Airway epithelial cell (primary cell): ENCODE data around the gene ANKIB1.

- RAMPAGE, long total RNA: no peak
These were observed 35.0 kb upstream of the STEAP1 start for GRCh38 chr7:90119098-90119903.

- RAMPAGE, long total RNA: no peak
These were observed 2.0 kb upstream of the CFAP69 start for GRCh38 chr7:90242913-90243413.

- RAMPAGE, long total RNA: no peak
These were observed 21.7 kb downstream of the CFAP69 start for GRCh38 chr7:90266416-90267308.

DNA sequence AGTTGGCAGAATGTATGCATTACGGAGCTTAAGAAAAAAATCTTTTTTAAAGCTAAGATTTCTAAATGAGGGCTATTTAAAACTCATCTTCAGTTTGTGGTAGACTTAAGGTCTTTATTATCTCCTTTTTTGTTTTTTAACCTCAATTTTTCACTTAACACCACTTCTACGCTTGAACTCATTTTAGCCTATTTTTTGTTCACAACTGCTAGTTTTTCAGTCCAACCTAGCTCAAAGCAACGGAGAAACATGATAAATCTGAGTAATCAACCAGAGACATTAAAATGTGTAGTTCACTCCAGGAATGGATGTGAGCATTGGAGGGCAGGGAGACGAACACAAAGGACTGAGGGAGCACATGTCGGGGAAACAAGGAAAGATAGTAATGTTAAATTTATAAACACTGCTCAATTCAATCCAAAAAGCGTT, 1.2 kb upstream of the AKAP9 start:
- RAMPAGE, long total RNA: no peak

DNA sequence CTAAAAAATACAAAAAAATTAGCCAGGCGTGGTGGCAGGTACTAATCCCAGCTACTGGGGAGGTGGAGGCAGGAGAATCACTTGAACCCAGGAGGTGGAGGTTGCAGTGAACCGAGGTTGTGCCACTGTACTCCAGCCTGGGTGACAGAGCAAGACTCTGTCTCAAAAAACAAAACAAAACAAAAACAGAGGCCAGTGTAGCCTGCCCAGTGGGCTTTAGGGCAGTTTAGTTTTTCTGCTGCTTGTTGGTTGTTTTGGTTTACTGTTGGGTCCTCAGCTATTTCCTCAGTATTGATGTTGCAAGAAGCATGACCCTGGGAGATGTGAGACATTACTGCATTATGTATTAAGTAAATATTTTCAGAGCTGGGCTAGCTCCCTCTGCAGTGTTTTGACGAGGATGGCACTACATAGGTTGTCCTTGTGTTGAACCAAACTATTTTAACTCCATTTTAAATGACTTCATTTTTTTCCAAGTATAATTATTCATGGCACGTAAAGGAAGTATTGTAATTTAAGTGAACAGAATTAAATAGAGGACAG, 4.8 kb downstream of the AKAP9 start:
- RAMPAGE, long total RNA: no peak

- RAMPAGE, long total RNA: no peak
These were observed 73.2 kb downstream of the CYP51A1 start for GRCh38 chr7:92061037-92061458.

- RAMPAGE, long total RNA: no peak
These were observed at the start of gene ANKIB1 for GRCh38 chr7:92245781-92246730. ANKIB1 (plus strand) TSS chr7:92245974.

GRCh38 chr7:92425374-92425900, 21.8 kb upstream of the GATAD1 start:
- RAMPAGE, long total RNA: no peak

- RAMPAGE, long total RNA: no peak
These were observed 10.9 kb downstream of the RBM48 start for GRCh38 chr7:92539164-92540290.

DNA sequence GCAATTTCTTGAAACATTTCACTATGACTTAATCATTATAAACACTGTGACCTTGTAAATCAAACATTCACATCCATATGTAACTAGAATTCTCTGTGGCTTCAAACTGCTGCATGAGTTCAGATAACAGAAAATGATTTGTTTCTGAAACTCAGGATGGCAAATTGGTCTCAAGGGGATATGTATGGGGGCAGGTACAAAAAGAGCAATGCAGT, 3.8 kb downstream of the FAM133B start:
- RAMPAGE, long total RNA: no peak

DNA sequence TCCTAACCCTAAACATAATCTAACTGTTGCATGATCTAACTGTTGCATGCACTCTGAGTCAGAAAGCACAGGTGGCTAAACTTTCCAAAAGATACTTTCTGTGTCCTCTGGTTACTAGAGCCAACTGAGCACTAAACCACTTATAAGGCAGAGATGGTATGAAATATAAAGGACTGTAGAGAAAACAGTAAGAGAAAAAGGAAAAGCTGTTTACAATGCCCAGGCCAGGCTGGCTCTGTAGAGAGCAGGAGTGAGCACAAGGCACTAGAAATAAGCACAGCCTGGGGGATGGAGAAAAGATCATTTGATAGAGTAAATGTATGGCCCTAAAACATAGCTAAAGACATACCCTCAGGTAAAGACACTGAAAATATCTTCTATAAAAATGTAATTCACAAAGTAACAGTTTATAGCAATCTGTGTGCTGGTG, 23.2 kb upstream of the FAM133B start:
- RAMPAGE, long total RNA: no peak

- RAMPAGE, long total RNA: no peak
These were observed 2.0 kb downstream of the CDK6 start for GRCh38 chr7:92834486-92834713.

GRCh38 chr7:93766349-93766603, 124.3 kb downstream of the TFPI2 start:
- RAMPAGE, long total RNA: no peak

GRCh38 chr7:94401308-94401693, 6.6 kb downstream of the COL1A2 start:
- RAMPAGE, long total RNA: no peak

GRCh38 chr7:94424065-94424551, 29.4 kb downstream of the COL1A2 start:
- RAMPAGE, long total RNA: no peak

- RAMPAGE, long total RNA: no peak
These were observed 1.3 kb downstream of the PPP1R9A start for GRCh38 chr7:94908767-94908976.

- RAMPAGE, long total RNA: no peak
These were observed 20.3 kb downstream of the PPP1R9A start for GRCh38 chr7:94927646-94928212.

DNA sequence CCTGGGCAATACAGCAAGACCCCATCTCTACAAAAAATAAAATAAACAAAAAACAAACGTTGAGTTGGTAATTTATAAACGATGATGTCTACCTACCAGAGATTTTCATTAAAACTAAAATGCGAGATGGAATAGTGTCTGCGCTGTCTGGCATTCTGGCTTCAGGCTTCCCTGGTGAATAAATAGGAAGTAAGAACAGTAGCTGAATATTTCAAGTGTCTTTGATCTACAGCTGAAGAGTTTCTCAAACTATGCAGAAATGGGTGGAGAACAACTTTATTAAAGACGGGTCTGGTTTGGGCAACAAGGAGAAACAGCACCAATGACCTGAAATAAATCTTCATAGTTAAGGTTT, 688 bp downstream of the PON2 start:
- RAMPAGE, long total RNA: no peak

DNA sequence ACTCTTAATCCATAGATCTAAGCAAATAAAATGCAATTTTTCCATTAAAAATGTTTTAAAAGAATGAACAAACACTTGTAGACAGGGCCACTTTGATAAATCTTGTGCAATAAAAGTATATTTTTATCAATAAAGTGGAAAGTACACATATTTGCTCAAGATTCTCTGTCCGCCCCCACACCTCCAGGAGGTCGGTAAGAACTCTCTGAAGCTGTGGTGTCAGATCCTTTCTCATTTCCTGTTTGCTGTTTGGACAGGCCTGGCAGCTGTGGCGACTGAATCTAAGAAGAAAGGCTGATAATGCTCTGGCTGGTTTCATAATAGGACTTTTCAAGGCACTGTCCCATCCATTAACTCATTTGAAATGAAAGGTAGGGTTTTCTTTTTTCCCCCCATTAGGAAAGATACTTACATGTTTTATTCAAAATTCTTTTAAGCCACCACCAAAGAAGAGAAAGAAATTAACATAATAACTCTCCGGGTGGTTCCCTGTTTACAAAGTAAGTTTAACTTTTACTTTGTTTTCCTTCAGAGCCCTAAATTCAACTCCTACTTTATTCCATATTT, 15.2 kb upstream of the ASB4 start:
- RAMPAGE, long total RNA: no peak

DNA sequence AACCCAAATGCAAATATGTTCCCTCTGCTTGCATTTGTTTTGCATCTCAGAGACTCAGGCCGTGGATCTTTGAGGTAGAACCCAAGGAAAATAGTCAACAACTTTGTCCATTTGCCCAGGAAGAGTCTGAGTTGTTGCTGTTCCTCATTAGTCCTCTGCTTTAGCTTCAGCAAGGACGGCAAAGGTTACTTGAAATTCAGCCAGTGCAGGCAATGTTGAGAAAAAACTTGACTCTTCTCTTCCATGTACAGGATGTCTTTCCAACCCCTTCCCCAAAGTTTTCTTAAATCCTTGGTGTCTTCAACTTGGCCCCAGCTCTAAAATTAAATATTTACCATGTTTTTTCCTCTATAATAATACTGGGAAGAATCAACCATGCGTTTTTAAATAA, 45.7 kb downstream of the PDK4 start:
- RAMPAGE, long total RNA: no peak